HepG2 (cell line): ENCODE data around the genes PAXIP1, RBM33 and SHH.

GRCh38 chr7:154676277-154677082 is 326.4 kb downstream of the PAXIP1 start:
- RRBS, 2 experiments = 2 to 5% methylated on average over 4 of the region's 14 CpGs
CAGE:
- cytosol, long polyA minus RNA = no peak
- cytosol, long polyA plus RNA = no peak
- long polyA plus RNA = no peak
- nucleus, long polyA minus RNA = no peak
- nucleus, long polyA plus RNA = no peak

DNA sequence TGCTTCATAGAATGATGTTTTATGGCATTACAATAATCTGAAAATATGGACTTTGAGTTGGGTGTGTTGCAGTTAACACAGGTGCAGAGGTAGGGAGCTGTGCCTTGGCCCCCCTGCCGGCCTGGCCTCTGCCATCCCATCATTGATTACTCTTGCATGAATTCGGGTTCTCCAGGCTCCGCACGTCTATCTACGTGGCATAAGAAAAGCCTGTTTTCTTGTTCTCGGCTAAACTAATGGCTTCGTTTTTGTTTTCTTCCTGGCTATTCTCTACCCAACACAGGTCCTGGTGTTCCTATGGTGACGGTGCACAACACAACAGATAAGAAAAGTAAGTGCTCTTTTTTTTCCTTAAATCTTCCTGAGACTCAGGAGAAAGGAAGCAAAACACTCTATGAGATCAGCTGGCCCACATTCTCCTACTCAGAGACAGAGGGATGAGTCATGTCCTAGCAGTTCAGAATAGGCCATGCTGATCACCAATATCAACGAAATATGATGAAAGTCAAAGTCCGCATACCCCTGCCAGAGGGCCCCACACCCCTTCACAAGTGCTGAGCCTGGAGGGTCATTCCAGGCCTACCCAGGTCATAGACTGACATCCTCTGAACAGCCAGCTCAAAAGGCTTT is 149.3 kb downstream of the PAXIP1 start:
- RRBS, 2 experiments = no CpG with 5 or more reads among the region's 10 CpGs
CAGE:
- cytosol, long polyA minus RNA = no peak
- cytosol, long polyA plus RNA = no peak
- long polyA plus RNA = no peak
- nucleus, long polyA minus RNA = no peak
- nucleus, long polyA plus RNA = no peak

DNA sequence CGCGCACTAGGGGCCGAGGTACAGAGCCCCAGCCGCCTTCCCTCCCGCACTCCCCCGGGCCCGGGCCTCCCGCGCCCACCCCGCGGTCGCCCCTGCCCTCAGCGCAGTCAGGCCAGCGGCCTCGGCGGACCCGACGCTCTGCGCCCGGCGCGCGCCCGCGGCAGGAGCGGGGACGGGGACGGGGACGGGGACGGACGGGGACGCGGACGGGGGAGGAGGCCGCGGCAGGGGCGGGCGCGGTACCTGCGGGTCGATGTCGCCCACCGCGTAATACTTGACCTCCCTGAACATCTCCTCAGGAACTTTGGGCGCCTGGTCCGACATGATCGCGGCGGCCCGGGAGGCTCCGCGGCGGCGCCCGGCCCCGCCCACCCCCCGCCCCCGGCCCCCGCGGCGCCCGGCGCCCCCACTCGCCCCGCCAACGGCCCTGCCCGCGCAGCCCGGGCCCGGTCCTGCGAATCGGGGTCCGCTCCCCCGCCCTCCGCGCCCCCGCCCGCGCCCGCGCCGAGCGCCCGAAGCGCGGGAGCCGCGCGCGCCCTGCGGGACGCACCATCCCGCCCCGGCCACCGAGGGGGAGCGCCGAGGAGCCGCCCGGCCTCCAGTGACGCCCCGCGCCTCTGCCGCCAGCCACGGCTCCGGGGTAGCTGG is at the start of gene PAXIP1:
Gene PAXIP1, minus strand, starts transcription at position 519 of the 648 bp plus-strand sequence.
- RRBS, 2 experiments = 2 to 3% methylated on average over 34 to 47 of the region's 105 CpGs
CAGE:
- cytosol, long polyA minus RNA = start-site peak on the minus strand centred at position 337 of the sequence, 59 bp wide, 9 reads
- cytosol, long polyA plus RNA = no peak
- long polyA plus RNA = start-site peak on the minus strand centred at position 345 of the sequence, 61 bp wide, 18 and 35 reads in 2 replicates
- nucleus, long polyA minus RNA = no peak
- nucleus, long polyA plus RNA = start-site peak on the minus strand centred at position 346 of the sequence, 64 bp wide, 121 and 90 reads in 2 replicates

DNA sequence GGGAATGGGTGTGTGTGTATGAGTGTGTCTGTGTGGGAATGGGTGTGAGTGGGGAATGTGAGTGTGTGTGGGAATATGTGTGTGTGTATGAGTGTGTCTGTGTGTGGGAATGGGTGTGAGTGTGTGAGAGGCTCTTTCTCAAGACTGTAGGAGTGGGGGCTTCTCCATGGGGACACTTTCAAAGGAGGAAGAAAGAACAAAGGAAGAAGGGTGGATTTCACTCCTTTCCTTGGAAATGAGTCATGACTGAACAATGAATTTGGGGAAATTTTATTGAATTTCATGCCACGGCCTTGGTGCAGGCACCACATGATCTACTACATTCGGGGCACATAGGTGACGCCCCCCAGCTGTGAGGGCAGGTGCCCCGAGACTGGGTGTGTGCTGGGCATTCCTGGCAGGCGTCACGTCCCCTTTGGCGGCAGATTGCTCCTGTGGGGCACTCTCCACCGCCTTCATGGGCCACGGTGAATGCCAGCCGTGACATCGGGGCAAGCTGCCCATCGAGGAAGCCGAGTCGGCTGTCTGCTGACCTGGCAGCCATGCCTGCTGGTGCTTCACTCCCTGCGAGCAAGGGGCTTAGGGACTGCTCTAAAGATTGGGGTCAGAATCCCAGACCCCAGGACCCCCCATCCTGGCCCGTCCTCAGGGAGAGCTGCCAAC is 88.7 kb upstream of the INSIG1 start:
- RRBS, 2 experiments = no CpG with 5 or more reads among the region's 16 CpGs
CAGE:
- cytosol, long polyA minus RNA = no peak
- cytosol, long polyA plus RNA = no peak
- long polyA plus RNA = no peak
- nucleus, long polyA minus RNA = no peak
- nucleus, long polyA plus RNA = no peak

DNA sequence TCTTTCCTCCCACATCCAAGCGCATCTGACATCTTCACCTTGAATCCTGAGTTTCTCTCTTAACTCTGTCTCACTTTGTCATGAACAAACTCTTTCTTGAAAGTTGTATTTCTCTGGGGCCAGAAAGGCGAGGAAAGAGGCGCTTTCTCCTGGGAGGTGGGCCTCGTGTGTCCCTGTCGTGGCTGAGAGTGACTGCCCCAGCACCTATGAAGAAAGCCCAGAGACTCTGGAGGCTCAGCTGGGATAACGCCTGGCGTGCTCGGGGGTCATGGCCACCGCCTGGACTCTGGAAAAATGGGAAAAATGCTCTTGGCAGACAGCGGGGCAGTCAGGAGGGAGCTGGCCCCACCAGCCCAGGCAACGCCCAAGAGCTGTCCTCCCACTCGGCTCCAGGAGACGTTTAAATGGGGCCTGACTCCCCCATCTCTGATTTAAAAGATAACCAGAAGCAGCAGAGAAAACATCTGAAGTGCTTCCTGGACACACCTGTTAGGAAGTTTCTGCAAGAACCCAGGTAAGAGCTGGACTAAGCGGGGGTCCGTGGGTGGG is 83.8 kb upstream of the INSIG1 start:
- RRBS, 2 experiments = no CpG with 5 or more reads among the region's 15 CpGs
CAGE:
- cytosol, long polyA minus RNA = no peak
- cytosol, long polyA plus RNA = no peak
- long polyA plus RNA = no peak
- nucleus, long polyA minus RNA = no peak
- nucleus, long polyA plus RNA = no peak

DNA sequence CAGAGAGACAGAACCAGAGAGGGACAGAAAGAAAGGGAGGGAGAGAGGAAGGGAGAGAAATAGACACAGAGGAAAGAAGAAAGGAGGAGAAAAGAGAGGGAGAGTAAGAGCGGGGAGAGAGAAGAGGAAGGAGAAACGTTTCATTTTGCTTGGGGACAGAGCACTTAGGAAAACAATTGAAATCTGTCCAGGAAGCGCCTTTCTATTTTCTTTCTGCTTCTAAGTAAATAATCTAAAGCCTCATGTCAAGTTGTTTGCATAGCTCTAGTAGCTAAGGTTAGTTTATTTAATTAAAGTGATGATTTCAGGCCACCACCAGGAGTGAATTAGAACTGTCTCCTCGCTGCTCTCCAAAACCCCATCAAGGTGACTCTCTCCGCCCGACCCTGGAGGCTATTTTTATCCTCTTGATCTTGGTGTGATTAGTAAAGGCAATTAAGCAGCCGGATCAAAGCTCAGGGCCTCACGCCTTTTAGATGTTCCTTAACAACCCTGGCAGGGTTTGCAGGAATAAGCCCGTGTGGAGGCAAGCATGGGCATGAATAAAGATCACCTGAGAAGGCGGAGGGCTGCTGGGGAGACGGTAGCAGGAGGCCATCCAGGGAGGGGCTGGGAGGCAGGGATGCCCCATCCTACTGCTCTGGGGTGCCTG is 73.4 kb upstream of the INSIG1 start:
- RRBS, 2 experiments = no CpG with 5 or more reads among the region's 11 CpGs
CAGE:
- cytosol, long polyA minus RNA = no peak
- cytosol, long polyA plus RNA = no peak
- long polyA plus RNA = no peak
- nucleus, long polyA minus RNA = no peak
- nucleus, long polyA plus RNA = no peak

DNA sequence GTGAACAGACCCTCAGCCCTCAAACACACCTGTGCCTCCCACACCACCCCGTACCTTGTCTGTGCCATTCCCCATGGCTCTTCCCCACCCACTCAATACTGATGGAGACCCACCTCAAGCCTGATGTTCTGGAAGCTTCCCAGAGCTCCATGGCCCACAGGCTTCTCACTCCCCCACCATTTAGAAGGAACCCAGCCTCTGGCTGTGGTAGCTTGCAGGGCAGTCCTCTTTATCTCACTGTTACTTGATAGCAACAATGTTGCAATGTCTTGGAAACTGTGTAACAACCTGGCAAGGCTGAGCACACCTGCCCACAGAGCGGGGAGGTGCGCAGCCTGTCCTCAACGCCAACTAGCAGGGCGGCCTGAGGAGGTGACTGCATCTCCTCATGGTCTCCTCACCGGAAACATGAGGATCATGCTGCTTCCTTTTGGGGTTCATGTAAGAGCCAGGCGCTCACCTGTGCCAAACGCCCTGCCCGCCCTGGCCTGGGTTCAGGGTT is 43.7 kb upstream of the INSIG1 start:
- RRBS, 2 experiments = no CpG with 5 or more reads among the region's 9 CpGs
CAGE:
- cytosol, long polyA minus RNA = no peak
- cytosol, long polyA plus RNA = no peak
- long polyA plus RNA = no peak
- nucleus, long polyA minus RNA = no peak
- nucleus, long polyA plus RNA = no peak

DNA sequence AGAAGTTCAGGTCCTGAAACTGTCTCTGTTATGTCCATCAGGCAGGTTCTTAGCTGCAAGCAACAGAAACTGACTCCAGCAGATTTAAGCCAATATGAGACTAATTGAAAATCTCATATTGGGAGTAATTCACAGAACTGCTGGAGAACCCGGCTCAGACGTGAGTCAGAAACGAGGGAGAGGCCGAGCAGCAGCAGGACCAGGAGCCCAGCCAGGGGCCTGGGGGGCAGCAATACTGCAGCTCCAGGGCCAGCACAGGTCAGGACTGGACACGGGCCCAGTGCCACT is 28.1 kb upstream of the INSIG1 start:
- RRBS, 2 experiments = no CpG with 5 or more reads among the region's 5 CpGs
CAGE:
- cytosol, long polyA minus RNA = no peak
- cytosol, long polyA plus RNA = no peak
- long polyA plus RNA = no peak
- nucleus, long polyA minus RNA = no peak
- nucleus, long polyA plus RNA = no peak

GRCh38 chr7:155294063-155294487 is 3.6 kb upstream of the INSIG1 start:
- RRBS, 2 experiments = no CpG with 5 or more reads among the region's 5 CpGs
CAGE:
- cytosol, long polyA minus RNA = no peak
- cytosol, long polyA plus RNA = no peak
- long polyA plus RNA = no peak
- nucleus, long polyA minus RNA = no peak
- nucleus, long polyA plus RNA = no peak

- RRBS, 2 experiments = no CpG with 5 or more reads among the region's 17 CpGs
CAGE:
- cytosol, long polyA minus RNA = no peak
- cytosol, long polyA plus RNA = no peak
- long polyA plus RNA = no peak
- nucleus, long polyA minus RNA = no peak
- nucleus, long polyA plus RNA = no peak
Measured at GRCh38 chr7:155296022-155296656, 1.5 kb upstream of the INSIG1 start.

DNA sequence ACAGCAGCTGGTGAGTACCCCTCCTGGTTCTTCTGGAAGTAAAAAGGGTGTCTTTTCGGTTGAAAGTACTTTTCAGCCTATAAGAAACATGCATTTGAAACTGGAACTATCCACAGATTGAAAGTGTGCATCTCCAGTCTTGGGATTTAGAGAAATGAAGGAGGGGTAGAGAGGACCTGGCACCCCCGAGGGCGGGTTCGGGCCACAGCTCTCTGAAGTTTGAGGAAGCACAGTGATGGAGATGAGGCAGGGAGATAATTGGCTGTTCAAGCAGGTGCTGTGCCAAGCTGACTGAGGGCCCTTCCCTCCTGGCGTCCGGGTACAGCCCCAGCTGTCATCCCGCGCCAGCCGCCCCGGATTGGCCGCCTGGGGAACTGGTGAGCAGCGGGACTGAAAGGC is 1.0 kb downstream of the INSIG1 start:
- RRBS, 2 experiments = 25 to 30% methylated on average over 5 of the region's 12 CpGs
CAGE:
- cytosol, long polyA minus RNA = no peak
- cytosol, long polyA plus RNA = no peak
- long polyA plus RNA = no peak
- nucleus, long polyA minus RNA = no peak
- nucleus, long polyA plus RNA = no peak

- RRBS, 2 experiments = 12 to 13% methylated on average over 22 to 32 of the region's 53 CpGs
CAGE:
- cytosol, long polyA minus RNA = no peak
- cytosol, long polyA plus RNA = no peak
- long polyA plus RNA = no peak
- nucleus, long polyA minus RNA = no peak
- nucleus, long polyA plus RNA = no peak
Measured at GRCh38 chr7:155466715-155467290, 8.9 kb downstream of the EN2 start.

DNA sequence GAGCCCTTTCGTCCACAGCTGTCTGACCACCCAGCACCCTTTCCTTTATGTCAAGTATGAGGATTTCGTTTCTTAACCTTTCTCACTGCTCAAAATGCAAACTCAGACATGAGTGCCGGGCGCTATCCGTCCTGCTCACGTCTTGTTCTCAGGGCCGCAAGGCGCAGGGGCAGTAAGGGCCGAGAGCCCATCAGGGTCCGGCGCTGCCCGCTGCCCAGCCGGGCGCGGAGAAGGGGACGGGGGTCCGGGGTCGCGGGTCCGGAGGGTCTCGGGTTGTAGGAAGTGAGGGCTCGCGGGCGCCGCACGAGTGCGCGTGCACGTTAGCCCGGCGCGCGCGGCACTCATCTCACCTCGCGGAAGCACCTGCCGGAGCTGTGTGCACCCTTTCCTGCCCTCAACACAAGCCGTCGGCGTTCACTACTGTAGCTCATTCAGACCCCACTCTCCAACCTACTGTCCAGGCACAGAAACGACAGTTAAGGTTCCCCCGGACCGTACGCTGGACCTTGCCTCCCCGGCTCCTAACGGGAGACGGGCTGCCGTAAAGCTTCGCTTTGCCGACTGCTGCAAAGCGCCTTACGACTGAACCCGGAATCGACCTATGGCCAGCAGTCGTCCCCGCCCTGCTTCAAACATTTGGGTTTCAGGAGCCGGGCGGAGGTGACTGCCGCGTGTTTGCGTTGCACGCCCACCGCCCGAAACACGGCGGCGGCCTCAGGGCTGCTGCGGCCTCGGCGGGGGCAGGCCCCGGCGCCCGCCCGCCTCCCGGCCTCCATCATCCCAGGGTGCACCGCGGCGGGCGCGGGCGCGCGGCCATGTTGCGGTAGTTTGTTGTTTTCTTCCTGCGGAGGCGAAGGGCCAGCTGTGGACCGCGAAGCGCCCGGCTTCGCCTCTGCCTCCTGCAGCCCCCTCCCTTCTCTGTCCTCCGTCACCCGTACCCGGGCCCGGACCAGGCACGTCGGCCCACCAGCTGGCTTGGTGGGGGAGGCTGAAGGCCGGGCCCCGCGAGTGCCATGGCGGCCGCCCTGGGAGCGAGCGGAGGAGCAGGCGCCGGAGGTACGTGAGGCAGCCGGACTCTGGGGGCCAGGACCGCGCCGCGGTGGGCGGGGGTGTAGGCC is at the start of gene RBM33:
Gene RBM33, plus strand, starts transcription at position 798 of the 1,118 bp plus-strand sequence.
- RRBS, 2 experiments = 1% methylated on average over 66 to 73 of the region's 113 CpGs
CAGE:
- cytosol, long polyA minus RNA = start-site peak on the minus strand centred at position 516 of the sequence, 55 bp wide, 30 reads; start-site peak on the plus strand centred at position 602 of the sequence, 69 bp wide, 407 reads; start-site peak on the plus strand centred at position 816 of the sequence, 42 bp wide, 722 reads
- cytosol, long polyA plus RNA = start-site peak on the plus strand centred at position 623 of the sequence, 112 bp wide, 64 and 24 reads in 2 replicates; start-site peak on the plus strand centred at position 812 of the sequence, 34 bp wide, 193 and 302 reads in 2 replicates
- long polyA plus RNA = start-site peak on the plus strand centred at position 603 of the sequence, 74 bp wide, 91 and 48 reads in 2 replicates; start-site peak on the plus strand centred at position 816 of the sequence, 25 bp wide, 303 and 195 reads in 2 replicates; start-site peak on the plus strand centred at position 1,041 of the sequence, 19 bp wide, 30 and 26 reads in 2 replicates
- nucleus, long polyA minus RNA = no peak
- nucleus, long polyA plus RNA = start-site peak on the plus strand centred at position 358 of the sequence, 102 bp wide, 43 and 61 reads in 2 replicates; start-site peak on the minus strand centred at position 521 of the sequence, 12 bp wide, 21 and 24 reads in 2 replicates; start-site peak on the plus strand centred at position 616 of the sequence, 95 bp wide, 218 and 275 reads in 2 replicates; start-site peak on the plus strand centred at position 824 of the sequence, 65 bp wide, 703 and 1,046 reads in 2 replicates

DNA sequence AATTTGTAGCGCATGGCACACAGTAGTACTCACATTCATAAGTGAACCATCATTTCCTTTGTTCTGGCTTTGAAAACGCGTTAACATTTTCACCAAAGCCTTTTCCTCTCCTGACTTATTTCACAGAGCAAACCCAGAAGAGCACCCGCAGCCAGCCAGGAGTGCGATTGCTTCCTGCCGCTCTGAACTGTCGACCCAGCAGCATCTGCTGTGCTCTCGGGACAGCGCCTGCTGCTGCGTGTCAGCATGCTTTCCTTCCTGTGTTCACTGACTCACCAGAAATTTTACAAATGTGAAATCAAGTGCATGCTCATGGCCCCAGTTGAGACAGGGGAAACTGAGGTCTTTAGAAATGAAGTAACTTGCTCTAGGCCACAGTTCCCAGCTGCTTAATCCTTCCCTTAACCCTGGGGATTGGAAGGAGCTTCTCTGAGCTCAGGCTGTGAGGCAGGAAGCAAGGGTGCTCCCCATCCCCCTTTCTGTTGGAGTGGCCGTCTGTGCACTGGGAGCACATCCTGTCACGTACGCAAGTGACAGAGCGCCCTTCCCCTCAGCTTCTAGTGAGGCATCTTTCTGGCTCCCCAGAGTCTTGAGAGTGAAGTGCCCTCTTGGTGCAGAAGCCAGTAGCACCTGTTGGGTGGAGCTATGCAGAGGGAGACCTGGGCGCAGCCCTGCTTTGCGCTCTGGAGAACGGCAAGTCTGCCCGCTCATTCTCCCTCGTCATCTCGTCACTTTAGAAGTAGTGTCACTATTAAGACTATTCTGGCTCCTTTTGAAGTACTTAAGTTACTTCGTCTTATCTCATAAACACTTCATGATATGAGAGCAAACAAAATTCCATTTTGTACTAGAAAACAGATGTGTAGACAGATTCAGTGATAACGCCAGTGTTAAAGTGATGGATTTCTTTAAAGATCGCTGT is 47.9 kb downstream of the SHH start:
- RRBS, 2 experiments = no CpG with 5 or more reads among the region's 23 CpGs
CAGE:
- cytosol, long polyA minus RNA = no peak
- cytosol, long polyA plus RNA = no peak
- long polyA plus RNA = no peak
- nucleus, long polyA minus RNA = no peak
- nucleus, long polyA plus RNA = no peak

- RRBS, 2 experiments = 27% methylated on average over 5 of the region's 45 CpGs; no CpG with 5 or more reads in 1 of the 2 experiments
CAGE:
- cytosol, long polyA minus RNA = no peak
- cytosol, long polyA plus RNA = no peak
- long polyA plus RNA = no peak
- nucleus, long polyA minus RNA = no peak
- nucleus, long polyA plus RNA = no peak
Measured at GRCh38 chr7:155811940-155812540, at the start of gene SHH. Gene SHH, minus strand, starts transcription at chr7:155812463.

- RRBS, 2 experiments = no CpG with 5 or more reads among the region's 9 CpGs
CAGE:
- cytosol, long polyA minus RNA = no peak
- cytosol, long polyA plus RNA = no peak
- long polyA plus RNA = no peak
- nucleus, long polyA minus RNA = no peak
- nucleus, long polyA plus RNA = no peak
Measured at GRCh38 chr7:155950998-155951340, 138.7 kb upstream of the SHH start.

- RRBS, 2 experiments = no CpG with 5 or more reads among the region's 17 CpGs
CAGE:
- cytosol, long polyA minus RNA = no peak
- cytosol, long polyA plus RNA = no peak
- long polyA plus RNA = no peak
- nucleus, long polyA minus RNA = no peak
- nucleus, long polyA plus RNA = no peak
Measured at GRCh38 chr7:155959818-155960465, 147.7 kb upstream of the SHH start.

DNA sequence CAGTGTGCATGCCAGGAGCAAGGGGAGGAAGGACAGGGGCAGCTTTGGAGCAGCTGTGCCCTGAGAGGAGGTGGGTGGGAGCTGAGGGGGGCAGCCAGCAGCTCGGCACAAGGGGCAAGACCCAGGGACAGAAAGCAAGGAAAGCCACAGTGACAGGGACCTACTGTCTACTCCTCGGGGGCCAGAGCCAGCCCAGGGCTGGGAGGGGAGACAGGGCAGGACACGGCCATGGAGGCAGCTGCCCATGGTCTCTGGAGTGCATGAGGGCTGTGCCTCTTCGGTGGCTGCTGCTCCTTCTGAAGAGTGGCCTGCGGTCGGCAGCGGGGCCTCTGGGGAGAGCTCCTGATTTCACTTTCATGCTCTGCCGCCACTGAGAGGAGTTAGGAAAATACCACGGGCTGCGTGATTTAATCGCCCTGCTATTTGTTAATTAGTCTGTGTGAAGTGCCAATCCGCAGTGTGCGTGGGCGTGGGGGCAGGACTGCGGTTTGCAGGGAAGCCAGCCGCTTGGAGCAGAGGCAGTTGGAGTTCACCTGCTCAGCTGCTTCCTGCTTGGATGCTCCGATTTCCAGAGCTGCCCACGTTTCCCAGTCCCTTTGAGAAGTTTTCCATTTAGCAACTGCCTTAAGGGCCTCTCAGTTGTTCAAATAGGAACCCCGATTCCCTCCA is 149.4 kb upstream of the SHH start:
- RRBS, 2 experiments = no CpG with 5 or more reads among the region's 19 CpGs
CAGE:
- cytosol, long polyA minus RNA = no peak
- cytosol, long polyA plus RNA = no peak
- long polyA plus RNA = no peak
- nucleus, long polyA minus RNA = no peak
- nucleus, long polyA plus RNA = no peak

GRCh38 chr7:156204048-156204320 is 391.7 kb upstream of the SHH start:
- RRBS, 2 experiments = 0 to 20% methylated on average over 1 of the region's 4 CpGs
CAGE:
- cytosol, long polyA minus RNA = no peak
- cytosol, long polyA plus RNA = no peak
- long polyA plus RNA = no peak
- nucleus, long polyA minus RNA = no peak
- nucleus, long polyA plus RNA = no peak

DNA sequence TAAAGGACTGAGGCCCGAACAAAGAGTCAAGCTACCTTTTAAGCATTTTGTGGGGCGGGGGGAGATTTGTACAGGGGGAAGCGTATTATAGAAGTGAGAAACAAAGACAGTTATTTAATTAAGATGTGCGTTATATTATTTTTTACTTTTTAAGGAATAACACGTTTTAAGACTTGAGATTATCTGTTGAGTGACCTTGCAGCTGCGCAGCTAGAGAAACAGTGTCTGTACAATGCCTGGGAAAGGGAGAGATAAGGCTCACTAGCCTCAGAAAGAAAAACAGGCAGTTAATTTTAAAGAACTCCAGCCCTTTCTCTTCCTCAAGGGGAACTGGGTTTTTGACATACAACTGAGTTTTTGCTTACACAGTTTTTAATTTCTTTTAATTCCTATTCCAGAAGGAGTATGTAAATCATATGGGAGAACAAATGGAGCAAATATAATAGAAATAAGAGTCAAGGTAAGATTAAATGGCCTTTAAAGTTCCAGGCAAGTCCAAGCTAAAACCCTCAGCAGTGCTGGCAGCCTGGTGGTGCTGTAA is 50.6 kb downstream of the LMBR1 start:
- RRBS, 2 experiments = no CpG with 5 or more reads among the region's 6 CpGs
CAGE:
- cytosol, long polyA minus RNA = no peak
- cytosol, long polyA plus RNA = no peak
- long polyA plus RNA = no peak
- nucleus, long polyA minus RNA = no peak
- nucleus, long polyA plus RNA = no peak